Metanephros (tissue), 2 donors: ENCODE measurements around a stretch of chr2.

DNA sequence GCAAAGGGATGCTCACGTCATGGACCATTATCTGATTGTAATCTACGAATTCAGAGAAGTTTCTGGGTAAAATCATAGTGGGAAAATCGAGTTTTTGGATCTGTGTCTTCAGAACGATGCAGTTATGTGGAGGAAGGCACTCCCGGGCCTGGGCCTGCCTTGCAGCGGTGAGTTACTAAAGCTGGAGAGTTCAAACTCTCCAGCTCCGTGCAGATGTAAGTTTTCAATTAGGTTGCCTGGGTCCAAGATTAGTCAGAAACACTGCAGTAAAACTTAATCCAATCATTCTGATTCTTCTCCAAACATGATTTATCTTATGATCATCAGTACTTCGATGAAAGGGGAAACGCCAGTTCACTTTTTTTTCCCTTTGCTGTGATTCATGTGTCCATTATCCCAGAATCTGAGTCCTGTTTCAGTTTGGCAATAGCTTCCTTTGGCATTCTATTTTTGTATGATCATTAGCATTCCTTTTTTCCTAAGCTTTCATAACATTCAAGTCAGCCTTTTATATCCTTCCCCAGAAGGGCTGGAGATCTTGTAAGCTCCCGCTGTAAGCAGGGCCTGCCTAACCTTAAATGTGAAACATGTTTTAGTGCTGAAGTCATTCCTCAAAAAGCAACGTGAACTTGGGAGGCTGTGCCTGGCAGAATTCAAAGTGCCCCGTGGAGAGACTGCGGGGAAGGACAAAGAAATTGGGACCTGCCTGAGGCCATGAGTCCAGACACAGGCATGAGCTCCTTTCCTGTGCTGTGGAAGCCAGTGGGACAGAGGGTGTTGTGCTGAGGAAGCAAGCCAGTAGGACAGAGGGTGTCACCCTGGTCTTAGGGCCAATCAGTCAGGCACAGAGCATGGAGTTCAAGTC, 119.2 kb upstream of the TWIST2 start:
- RAMPAGE, long total RNA: no peak

DNA sequence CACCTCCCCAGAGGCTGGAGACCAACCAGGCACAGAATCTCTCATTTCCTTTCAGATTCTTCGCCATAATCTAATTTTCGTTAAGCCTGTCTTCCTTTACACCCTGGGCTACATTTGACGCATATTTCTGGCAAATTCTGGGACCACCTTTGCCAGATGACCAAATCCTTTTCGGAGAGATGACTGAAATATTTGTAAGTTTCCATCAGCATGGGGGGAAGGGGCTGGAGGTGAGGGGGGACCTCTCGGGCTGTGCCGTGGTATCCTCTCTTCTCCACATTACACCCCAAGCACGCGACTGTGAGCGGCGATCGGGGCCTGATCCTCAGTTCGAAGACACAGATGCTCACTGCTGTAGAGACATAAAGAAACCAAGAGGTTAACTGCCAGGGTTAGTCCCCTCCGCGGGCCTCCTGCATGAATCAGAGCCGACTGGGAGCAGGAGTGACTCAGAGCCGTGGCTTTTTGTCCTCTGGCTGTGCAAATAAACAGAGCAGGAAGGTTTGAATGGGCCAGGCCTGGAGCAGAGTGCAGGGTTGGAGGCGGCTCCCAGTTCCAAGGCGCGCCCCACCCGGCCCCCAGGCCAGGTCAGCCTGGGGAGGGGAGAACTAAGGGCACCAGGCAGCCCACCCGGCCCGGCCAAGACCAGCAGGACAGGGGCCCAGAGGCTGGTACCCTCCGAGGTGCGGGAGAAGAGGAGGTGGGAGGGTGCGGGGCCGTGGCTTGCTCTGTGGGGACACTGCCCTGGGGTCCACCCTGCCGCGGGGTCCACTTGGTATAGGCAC, 16.3 kb downstream of the TWIST2 start:
- RAMPAGE, long total RNA: no peak

DNA sequence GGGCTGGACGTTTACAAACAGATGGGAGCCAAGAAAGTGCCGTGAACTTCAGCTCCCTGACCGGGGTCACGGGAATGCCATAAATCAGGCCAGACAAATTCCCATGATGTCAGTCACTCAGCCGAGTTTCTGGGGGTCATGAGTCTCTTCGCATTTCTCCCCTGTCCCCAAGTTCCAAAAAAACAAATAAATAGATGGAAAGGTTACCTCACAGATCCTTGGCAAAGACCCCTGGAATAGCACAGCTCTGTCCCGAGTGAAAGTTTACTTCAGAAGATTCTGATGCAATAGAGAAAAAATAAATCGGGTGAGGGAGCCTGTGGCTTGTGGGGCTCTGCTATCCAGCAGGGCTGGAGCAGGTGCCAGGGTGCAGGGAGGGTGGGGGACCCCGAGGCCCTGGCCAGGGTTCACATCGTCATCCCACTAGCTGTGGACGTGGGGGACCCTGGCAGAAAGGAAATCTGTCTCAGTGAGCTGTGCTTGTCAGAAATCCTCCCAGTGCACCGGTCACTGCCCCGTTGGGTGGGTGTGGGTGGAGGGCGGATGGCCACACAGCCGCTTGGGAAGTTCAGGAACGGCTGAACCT, 27.8 kb downstream of the TWIST2 start:
- RAMPAGE, long total RNA: no peak

GRCh38 chr2:238883146-238883643, 35.3 kb downstream of the TWIST2 start:
- RAMPAGE, long total RNA: no peak

- RAMPAGE, long total RNA: no peak
These were observed 47.0 kb downstream of the TWIST2 start for GRCh38 chr2:238894750-238895426.

DNA sequence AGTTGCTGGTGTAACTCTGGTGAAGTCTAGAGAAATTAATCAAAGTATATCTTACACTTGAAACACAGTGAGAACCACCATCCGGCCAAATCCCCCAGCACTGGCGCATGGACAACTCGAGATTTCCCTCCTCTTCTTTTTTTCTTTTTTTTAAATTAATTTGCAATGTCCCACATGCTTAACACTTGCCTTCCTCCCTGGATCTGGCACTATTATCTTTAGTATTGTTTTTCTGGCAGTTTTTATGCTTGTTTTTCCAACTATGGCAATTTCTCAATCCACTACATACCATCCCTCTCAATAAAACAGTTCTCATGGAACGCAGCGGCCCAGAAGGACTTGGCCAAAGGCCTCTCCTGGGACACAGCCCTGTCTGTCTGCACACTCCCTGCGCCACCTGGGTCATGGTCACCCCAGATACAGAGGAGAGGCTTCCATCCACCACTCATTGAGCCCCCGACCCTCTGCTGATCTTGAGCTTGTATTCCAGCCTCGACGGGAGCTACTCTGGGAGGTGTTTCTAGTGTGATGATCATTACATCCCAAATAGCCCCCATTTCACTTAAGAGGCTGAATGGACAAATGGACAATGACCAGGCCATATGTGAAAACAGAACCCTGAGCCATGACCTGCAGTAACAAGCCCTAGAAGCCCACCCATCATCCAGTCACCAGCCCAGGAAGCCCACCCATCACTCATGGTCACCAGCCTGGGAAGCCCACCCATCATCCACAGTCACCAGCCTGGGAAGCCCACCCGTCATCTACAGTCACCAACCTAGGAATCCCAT, 91.2 kb downstream of the TWIST2 start:
- RAMPAGE, long total RNA: no peak

GRCh38 chr2:239047043-239047397, 199.1 kb downstream of the TWIST2 start:
- RAMPAGE, long total RNA: no peak

- RAMPAGE, long total RNA: no peak
These were observed 273.7 kb downstream of the TWIST2 start for GRCh38 chr2:239121572-239122017.

- RAMPAGE, long total RNA: no peak
These were observed 256.8 kb downstream of the HDAC4 start for GRCh38 chr2:239143849-239144571.

DNA sequence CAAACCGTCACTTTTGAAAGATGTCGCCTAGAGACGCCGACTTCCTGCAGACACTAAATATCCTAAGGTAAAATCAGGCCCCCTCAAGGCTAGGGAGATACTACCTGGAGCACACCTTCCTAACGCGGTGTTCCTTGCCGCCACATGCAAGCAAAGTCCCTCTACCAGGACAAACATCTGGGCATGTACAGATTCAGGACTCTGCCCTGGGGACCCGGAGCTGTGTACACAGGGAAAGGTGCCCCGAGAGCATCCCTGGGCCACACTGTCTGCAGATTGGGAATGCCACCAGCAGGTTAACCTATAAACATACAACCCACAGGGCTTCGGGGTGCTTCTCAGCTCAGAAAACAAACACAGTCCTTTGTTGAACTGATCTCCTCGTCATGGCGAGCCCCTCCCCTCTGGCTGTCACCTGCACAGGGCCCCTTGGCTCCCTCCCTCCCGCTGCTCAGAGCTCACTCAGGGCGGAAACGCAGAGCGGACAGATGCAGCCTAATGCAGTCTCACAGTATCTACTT, 218.9 kb downstream of the HDAC4 start:
- RAMPAGE, long total RNA: no peak

- RAMPAGE, long total RNA: no peak
These were observed 162.1 kb downstream of the HDAC4 start for GRCh38 chr2:239238499-239239296.

DNA sequence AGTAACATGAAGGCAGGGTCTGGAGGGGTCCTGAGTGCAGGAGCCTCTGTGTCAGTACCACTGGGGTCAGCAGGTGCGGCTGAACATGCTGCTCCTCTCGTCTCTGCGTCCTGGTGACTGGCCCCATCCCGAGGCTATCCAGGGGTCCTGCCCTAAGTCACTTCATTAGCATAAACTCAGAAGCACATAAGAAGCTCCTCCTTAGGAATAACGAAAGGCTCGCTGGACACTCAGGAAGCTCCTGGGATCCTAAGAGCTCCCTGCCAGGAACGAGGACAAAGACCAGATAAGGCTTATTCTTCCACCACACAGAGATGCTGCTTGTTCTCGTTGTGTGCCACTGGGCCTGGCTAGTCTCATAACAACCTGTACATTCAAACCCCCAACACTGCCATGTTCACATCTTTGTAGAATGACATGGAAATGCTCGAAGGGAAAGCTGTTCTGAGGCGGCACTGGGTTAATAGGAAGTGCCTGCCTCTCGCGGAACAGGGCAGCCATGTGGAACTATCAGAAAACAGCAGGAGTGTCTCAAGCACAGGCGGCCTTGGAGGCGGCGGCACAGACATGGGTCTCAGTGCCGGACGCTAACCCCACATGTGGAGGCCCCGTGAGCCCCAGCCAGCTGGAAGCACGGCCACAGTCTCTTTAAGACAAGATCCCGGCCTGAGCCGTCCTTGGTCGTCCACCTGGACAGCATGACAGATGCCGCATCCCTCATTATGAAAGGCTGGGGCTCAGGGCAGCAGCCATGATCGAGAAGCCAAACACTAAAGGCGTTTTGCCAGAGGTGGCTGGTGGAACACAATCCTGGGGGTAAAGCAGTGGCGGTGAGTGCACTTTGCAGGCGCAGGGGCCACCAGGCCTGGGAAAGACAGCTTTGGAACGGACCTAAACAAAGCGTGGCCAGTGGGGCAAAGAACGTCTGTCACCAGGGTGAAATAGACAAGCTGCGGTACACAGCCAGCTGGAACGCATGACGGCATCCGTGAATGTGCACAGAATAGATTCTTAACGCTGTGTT, 161.2 kb downstream of the HDAC4 start:
- RAMPAGE, long total RNA: no peak

DNA sequence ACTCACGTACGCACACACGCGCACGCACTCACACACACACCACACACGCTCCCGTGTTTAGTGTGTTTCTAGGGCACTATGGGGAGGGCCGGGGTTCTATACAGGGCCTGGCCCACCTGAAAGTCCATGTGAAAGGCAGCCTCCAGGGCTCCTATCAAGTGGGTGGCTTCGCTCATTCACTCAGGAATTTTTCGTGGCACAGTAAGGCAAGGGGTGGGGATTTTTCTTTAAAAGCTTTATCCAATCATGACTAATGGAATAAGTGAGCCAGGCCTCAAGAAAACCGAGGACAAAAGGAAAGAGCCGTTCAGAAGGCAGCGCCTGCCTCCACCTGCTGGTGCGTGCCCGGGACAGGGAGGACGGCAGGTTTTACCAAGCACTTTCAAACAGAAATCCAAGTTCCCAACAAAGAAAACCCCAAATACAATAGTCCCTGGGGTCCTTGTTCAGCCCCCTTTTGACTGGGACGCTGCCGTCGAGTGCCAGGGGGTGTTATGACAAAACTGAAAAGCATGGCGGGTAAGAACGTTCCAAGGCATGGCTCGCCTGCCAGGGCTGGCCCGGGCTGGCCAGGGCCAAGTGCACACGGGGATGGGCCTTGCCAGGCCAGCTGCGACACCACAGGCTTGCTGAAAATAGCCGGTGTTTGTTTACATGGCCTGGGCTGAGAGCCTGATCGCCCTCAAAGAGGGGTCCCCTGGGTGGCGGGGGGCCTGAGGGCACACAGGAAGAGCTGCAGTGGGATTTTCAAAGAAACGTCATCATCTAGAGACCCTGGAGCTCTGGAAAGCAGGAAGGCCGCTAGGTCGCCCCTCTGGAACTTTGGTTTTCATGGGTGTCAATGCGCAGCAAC, 109.9 kb downstream of the HDAC4 start:
- RAMPAGE, long total RNA: no peak

DNA sequence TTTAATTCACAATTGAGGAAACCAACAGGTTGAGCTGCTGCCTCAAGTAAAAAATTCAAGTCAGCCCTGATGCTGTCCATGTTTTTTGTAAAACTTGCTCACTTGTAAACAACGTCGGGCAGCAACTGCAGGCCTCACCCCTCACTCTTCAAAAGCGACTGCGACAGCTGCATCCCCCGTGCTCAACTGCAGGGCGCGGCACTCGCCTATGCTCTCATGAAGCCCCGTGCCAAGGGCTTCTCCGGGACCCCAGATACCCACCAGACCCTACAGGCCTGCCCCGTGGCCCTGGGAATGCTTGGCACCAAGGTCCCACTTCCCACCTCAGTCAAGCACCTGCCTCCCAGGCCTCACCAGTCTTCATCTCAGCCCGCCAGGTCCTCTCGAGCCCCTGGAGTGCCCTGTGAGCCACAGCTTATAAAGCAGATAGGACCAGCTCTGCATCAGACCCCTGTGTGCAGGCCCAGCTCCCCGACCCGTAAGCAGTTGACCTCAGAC, 97.2 kb downstream of the HDAC4 start:
- RAMPAGE, long total RNA: no peak

DNA sequence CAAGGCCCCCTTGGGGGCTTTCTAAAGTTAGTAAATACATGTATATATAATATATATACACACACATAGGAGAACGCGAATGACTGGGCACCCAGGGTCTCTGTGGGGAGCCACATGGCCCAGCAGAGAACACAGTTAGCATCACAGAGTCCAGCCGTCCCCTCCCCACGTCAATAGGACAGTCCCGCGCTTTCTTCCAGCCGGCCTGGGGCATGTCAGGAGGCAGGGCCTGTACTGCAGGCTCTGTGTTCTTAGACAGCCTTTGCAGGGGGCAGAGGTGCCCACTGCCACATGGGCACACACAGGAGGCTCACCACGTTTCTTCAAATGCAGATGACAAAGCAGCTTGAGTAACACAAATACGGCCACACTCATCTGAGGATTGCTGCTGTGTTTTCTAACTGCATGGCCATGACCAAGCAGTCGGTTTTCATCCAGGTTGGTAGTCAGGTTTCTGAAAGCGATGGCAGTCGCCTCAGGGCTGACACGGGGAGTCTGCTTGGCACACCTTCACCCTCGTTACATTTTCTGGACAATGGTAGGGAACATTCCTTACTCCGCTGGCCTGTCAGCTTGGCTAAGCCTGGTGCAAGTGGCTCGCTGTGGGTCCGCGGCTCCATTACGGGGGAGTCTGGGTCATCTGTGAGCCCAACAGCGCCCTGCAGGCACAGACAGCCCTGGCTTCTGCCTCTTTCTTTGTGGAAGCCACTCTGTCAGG, 95.8 kb downstream of the HDAC4 start:
- RAMPAGE, long total RNA: no peak

- RAMPAGE, long total RNA: no peak
These were observed 78.9 kb downstream of the HDAC4 start for GRCh38 chr2:239321636-239322519.

- RAMPAGE, long total RNA: no peak
These were observed 78.3 kb downstream of the HDAC4 start for GRCh38 chr2:239322520-239322819.

DNA sequence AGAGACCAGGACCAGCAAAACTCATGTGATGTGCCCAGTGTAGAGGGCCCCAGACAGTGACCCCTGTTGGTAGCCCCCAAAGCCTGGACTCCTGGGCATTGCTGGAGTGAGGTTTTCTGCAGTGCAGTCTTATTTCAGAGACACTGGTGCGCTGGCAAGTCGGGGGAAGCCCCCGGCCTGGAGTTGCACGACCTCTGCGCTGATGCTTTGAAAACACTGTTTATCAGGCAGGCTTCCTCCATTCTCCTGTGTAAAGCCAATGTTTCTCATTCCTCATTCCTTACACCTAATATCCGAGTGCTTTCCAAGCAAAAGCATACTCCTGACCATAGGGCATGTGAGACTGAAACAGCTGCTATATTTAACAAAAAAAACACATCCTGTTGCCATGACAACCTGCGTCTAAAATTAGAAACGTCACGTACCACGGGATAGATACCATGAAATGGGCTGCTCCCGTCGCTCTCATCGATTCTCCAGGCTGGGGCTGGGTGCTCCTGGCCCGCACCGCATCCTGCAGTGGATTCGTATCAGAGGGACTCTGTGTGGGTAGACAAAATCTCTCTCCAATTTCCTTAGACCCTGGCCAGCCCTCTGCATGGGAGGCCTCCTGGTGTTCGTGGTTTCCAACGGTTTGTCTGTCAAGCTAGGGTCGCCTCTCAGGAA, 268.4 kb downstream of the NDUFA10 start:
- RAMPAGE, long total RNA: no peak

GRCh38 chr2:239911250-239911991, 113.7 kb downstream of the NDUFA10 start:
- RAMPAGE, long total RNA: no peak

- RAMPAGE, long total RNA: no peak
These were observed 97.8 kb downstream of the NDUFA10 start for GRCh38 chr2:239927194-239927984.